ENCODE measurements around a stretch of chr19.

GRCh38 chr19:43996654-43997172 is 6.0 kb upstream of the ZNF230 start:
- RRBS, result no CpG with 5 or more reads among the region's 2 CpGs

DNA sequence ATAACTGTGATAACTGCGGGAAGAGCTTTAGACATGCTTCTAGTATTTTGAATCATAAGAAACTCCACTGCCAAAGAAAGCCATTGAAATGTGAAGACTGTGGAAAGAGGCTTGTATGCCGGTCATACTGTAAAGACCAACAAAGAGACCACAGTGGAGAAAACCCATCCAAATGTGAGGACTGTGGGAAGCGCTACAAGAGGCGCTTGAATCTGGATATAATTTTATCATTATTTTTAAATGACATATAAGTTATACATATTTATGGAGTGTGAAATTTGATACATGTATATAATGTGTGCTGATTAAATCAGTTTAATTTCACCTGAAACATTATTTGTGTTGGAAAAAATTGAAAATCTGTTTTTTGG is 7.6 kb downstream of the ZNF222 start:
- RRBS, result no CpG with 5 or more reads among the region's 4 CpGs

DNA sequence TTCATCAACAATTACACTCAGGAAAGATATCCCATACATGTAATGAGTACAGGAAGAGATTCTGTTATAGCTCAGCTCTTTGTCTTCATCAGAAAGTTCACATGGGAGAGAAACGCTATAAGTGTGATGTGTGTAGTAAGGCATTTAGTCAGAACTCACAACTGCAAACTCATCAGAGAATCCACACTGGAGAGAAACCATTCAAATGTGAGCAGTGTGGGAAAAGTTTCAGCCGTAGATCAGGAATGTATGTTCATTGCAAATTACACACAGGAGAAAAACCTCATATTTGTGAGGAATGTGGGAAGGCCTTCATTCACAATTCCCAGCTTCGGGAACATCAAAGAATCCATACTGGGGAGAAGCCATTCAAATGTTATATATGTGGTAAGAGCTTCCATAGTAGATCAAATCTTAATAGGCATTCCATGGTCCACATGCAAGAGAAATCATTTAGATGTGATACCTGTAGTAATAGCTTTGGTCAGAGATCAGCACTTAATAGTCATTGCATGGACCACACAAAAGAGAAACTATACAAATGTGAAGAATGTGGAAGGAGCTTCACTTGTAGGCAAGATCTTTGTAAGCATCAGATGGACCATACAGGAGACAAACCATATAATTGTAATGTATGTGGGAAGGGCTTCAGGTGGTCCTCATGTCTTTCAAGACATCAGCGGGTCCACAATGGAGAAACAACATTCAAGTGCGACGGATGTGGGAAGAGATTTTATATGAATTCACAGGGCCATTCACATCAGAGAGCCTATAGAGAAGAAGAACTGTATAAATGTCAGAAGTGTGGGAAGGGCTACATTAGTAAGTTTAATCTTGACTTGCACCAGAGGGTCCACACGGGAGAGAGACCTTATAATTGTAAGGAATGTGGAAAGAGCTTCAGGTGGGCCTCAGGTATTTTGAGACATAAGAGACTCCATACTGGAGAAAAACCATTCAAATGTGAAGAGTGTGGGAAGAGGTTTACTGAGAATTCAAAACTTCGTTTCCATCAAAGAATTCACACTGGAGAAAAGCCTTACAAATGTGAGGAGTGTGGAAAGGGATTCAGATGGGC is 7.9 kb upstream of the ZNF224 start:
- RRBS, result no CpG with 5 or more reads among the region's 8 CpGs

DNA sequence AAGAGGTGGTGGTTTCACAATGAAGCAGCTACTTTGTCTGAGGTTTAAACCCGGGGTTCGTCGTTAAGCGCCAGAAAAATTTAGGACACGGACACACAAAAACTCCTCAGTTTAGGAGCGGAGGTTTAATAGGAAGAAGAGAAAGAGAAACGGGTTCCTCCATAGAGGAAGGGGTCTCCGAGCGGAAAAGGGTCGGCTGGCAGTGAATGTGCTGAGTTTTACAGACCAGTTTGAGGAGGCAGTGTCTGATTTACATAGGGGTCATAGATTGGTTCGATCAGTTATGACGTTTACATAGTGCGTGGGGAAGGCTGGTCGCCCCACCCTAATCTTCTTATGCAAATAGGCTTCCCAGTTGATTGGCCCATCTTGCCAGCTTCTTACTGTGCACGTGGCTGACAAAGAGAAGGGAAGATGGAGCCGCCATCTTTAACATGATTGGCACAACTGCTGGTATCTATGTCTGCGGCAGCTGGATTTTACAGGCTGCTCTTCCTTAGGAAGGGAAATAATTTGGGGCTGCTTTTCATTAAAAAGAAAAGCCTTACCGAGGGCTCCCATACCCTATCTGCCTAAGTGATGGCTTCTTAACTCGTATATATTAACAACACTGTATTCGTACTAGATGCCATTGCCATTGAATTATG is 1.2 kb upstream of the ZNF225 start:
- RRBS, result no CpG with 5 or more reads among the region's 20 CpGs

- RRBS, result no CpG with 5 or more reads among the region's 14 CpGs
These were observed 10.2 kb upstream of the ZNF234 start for GRCh38 chr19:44130819-44131957.

DNA sequence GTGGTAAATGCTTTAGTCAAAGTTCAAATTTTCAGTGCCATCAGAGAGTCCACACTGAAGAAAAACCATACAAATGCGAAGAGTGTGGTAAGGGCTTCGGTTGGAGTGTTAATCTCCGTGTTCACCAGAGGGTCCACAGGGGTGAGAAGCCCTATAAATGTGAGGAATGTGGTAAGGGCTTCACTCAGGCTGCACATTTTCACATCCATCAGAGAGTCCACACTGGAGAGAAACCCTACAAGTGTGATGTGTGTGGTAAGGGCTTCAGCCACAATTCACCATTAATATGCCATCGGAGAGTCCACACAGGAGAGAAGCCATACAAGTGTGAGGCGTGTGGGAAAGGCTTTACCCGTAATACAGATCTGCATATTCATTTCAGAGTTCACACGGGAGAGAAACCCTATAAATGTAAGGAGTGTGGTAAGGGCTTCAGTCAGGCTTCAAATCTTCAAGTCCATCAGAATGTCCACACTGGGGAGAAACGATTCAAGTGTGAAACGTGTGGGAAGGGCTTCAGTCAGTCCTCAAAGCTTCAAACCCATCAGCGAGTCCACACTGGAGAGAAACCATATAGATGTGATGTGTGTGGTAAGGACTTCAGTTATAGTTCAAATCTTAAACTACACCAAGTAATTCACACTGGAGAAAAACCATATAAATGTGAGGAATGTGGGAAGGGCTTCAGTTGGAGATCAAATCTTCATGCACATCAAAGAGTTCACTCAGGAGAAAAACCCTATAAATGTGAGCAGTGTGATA is 23.3 kb downstream of the ZNF227 start:
- RRBS, result no CpG with 5 or more reads among the region's 10 CpGs

GRCh38 chr19:44603352-44603810 is 10.0 kb upstream of the IGSF23 start:
- RRBS, result no CpG with 5 or more reads among the region's 5 CpGs

DNA sequence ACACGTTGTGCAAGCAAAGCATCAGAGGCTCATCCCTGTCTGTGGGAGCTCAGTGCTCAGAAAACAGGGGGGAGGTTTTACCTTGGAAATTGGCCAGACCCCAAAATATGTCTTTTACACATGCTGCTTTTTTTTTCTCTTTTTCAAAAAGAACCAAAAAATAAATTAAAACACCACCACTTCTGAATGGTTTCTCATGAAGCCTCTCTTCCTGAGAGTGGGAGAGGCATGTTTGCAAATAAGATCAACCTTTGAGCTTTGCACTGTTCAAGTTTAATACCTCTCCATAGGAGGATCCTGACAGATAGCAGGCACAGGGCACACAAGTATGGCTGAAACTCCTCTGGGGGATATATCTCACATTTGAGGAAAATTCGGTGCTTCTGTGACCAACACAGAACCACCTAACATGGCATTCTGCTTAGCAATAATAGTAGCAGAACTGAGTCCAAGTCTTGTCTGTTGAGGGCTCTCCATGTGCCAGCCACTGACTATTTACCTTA is 7.1 kb upstream of the PVR start:
- RRBS, result no CpG with 5 or more reads among the region's 2 CpGs

GRCh38 chr19:44661852-44662567 is 9.3 kb upstream of the CEACAM19 start:
- RRBS, result no CpG with 5 or more reads among the region's 13 CpGs

GRCh38 chr19:44677048-44677587 is 5.8 kb downstream of the CEACAM19 start:
- RRBS, result no CpG with 5 or more reads among the region's 4 CpGs

DNA sequence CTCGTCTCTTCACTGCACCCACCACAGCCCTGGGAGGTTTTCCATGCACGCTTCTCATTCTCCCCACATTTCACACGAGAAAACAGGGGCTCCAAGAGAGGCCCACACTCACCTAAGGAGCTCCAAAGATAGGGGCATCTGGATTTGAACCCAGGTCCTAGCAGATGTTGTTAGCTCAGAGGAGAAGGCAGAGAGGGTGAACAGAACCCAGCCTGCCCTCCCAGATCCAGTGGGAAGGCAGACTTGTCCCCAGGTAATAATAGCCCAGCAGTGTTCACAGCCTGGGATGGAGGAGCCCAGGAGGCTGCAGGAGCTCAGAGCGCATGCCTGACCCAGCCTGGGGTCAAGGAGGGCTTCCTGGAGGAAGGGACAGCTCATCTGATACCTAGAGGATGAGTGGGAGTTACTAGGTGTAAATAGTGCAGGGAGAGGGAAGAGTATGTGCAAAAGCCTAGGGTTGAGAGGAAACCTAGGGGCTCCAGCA is 23.7 kb downstream of the CEACAM16 start:
- RRBS, result no CpG with 5 or more reads among the region's 4 CpGs

DNA sequence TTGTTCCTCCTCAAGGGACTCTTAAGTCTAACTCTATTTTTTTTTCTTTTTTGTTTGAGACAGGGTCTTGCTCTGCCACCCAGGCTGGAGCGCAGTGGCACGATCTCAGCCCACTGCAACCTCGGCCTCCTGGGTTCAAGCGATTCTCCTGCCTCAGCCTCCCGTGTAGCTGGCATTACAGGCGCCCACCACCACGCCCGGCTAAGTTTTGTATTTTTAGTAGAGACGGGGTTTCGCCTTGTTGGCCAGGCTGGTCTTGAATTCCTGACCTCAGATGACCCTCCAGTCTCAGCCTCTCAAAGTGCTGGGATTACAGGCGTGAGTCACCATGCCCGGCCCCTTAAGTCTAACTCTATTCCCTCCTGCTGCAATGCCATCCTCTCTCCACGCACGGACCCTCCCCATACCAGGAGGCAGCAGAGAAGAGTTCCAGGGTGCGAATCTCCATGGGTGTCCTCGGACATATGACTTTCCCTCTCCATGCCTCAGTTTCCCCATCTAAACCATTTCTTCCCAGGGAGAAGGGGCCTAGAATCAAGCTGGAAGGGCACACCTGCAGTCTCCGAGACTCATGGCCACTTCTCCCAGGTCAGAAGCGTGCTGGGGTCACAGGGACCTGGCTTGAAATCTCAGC is 6.1 kb upstream of the BCL3 start:
- RRBS, result no CpG with 5 or more reads among the region's 18 CpGs

- RRBS, result no CpG with 5 or more reads among the region's 9 CpGs
These were observed 1.6 kb downstream of the BCL3 start for GRCh38 chr19:44750087-44750438.

DNA sequence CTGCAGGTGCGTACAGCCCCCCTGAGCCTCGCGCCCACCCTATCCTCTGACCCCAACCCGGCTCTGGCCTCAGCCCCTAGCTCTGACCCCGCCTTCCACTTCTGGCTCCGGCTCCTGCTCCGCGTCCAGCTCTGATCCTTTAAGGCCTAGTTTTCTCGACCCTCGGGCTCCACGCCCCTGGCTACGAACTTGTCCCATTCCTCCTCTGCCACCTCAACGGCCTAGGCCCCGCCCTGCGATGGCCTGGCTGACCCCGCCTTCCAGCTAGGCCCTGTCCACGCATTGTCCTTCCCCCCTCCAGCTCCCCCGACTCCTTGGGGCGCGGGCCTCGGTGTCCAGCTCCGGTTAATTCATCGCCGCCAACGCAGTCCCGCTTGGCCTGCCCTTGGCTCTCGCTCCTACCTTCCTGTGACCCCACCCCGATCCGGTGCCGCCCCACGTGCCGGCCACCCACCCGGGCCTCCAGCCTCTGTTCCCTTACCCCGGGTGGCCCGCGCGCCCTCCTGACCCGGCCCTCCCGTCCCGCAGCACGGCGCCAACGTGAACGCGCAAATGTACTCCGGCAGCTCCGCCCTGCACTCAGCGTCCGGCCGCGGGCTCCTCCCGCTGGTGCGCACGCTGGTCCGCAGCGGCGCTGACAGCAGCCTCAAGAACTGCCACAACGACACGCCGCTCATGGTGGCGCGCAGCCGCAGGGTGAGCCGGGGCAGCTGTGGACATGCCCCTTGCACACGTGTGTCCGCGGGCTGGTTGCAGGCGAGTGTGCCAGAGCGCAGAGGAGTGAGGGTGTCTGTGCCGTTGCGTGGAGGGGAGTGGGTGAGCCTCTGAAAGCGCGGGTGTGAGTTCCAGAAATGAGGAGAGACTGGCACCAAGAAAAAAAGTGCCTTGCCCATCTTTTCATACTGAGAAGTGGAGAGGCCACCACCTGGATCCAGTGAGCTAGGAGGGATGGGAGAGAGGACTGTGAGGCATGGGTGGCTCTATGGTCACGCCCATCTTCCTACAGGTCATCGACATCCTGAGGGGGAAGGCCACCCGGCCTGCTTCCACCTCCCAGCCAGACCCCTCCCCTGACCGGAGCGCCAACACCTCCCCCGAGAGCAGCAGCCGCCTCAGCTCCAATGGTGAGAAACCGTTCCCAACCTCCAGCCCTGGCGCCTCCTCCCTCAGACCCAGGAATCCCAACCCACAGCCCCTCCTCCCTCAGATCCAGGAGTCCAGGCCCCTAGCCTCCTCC is 9.6 kb downstream of the BCL3 start:
- RRBS, result 4% methylated on average over 31 of the region's 82 CpGs

DNA sequence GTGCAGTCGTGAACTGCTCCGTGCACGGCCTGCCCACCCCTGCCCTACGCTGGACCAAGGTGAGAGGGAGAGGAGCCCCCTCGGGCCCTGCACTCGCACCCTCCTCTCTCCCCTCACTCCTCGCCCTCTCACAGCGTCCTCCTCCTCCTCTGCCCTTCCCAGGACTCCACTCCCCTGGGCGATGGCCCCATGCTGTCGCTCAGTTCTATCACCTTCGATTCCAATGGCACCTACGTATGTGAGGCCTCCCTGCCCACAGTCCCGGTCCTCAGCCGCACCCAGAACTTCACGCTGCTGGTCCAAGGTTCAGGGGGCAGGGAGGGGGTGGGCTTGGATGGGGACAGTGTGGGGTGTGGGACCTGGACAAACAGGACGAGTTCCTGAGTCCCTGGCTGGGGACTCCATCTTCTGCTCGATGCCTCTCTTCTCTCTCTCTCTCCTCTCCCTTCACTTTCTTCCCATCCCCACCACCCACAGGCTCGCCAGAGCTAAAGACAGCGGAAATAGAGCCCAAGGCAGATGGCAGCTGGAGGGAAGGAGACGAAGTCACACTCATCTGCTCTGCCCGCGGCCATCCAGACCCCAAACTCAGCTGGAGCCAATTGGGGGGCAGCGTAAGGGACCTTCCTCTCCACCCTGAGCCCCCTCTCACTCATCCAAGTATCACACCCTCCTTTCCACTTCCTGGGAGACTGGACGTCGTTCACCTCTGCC is 9.8 kb downstream of the BCAM start:
- RRBS, result no CpG with 5 or more reads among the region's 25 CpGs

- RRBS, result no CpG with 5 or more reads among the region's 12 CpGs
These were observed 1.9 kb downstream of the APOE start for GRCh38 chr19:44907519-44907970.

- RRBS, result 94% methylated on average over 8 of the region's 75 CpGs
These were observed 2.8 kb downstream of the APOE start for GRCh38 chr19:44908226-44909061.

- RRBS, result no CpG with 5 or more reads among the region's 16 CpGs
These were observed 9.8 kb downstream of the APOC1 start for GRCh38 chr19:44923881-44924891.

DNA sequence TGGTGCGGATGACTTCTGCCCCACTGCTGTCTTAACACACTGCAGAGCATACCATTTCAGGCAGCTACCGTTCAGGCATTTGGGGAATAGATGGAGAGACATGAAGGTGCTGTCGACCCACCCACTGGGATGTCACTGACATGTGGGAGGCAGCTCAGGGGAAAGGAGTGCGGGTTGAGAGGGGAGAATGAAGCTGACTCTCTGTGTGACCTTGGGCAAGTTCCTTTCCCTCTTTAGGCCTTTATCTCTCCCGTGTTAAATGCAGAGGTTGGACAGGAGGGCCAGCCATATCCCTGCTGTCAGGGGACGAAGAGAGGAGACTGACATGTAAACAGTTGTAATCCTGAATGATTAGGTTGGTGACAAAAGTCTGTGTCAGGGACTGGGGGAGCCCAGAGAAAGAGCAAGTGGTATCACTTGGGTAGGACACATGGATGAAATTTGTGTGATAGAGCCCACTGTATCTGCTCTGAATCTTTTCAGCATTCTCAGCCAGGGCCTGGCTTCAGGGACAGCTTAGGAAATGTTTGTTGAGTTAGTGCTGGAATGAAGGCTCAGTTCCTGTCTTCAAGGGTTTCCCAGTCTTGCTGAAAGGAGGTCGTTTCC is 1.0 kb downstream of the CLPTM1 start:
- RRBS, result no CpG with 5 or more reads among the region's 7 CpGs

- RRBS, result no CpG with 5 or more reads among the region's 21 CpGs
These were observed 16.8 kb upstream of the CLASRP start for GRCh38 chr19:45021834-45022572.